NALM6 (cell line): ENCODE results near the gene HPGD.

GRCh38 chr4:173167700-173168395 is 763 bp upstream of the GALNT7 start:
- PRO-cap, result bidirectional peak, plus-strand start at chr4:173168276, minus-strand start at chr4:173168215

DNA sequence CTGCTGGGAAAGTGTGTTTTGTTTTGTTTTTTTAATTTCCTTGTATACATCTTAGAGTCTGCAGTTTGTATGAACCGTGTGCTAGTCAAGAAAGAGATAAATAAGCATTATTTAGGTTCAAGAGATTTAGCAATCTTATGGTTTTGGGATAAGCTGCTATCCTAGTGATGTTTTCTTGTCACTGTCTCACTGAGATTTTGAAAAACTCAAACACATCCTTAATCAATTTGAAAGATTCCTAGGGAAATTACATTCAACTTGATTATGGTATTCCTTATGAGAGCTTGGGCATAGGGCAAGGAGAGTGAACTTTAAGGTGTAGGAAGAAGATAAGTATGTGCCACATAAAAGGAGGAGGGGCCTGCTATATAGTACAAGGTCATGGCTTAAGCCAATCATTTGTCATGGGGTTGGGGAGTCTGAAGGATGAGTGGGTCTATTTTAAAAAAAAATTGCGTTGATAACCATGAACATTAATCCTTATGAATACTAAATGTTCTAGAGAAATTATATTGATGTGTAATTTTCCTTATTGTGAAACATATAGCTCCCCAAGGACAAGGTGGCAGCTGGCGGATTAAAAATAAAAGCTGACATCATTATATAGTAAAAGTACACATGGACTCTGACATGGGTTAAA is 17.2 kb downstream of the GALNT7 start:
- PRO-cap, result no peak

DNA sequence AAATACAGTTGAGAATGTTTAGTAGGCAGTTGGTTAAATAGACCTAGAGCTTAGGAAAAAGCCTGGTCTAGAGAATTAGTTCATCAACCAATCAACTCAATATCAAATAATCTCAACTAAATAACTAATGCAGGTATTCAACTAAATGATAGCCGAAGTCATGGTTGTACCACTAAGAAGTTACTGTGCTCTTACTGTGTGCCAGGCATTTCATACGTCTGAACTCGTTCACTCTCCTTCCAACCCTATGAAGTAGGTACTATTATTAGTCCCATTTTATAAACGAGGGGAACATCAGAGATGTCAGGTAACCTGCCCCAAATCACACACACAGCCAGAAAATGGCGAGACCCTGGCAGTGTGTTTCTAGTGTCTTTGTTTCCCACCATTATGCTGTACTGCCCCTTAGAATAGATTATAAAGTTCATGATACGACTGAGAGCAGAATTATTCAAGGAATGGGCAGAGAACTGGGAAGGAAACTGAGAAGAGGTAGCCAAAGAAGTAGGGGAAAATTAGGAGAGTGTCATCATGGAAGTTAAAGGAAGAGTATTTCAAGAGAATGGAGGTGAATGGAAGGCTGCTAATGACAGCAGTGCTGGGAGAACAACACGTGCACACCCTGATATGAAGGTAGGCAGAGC is 1.7 kb upstream of the SCRG1 start:
- PRO-cap, result no peak

- PRO-cap, result no peak
These were observed 17.2 kb upstream of the SCRG1 start for GRCh38 chr4:173415935-173416646.

GRCh38 chr4:173507788-173508887 is 21.9 kb downstream of the HAND2 start:
- PRO-cap, result no peak

DNA sequence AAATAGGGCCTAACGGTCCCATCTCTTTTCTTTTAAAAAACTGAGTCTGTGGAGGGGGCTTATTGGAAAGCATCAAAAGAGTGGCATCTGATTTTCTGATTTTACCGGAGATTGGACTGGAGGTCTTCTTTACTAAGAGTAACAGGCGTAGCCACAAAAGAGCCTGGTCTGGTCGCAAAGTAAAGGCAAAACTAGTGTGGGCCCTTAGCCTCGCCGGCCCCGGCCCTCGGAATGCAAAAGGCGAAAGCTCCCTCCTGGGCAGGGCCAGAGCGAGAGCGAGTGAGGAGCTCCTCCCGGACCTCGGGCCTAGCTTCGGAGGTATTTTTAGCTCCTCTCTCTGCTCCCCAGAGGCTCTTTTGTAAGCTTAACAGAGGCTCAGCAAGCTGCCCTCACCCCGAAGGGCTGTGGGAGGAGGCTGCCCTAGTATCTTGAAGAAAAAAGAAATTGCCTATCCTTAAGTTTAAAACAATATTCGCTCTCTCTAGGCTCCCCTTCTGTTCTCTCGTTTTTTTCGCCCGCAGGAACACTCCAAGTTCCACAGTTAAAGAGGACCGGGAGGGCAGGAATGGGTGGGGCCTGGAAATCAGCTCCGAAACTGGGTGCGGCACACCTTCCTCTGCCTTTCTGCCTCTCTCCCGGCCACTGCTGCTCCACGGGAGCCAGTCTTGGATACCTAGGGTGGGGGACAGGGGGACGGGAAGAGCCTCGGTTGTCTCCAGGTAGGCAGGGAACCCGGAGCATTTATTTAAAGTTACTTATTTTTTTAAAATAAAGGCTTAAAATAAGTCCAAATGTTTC is 12.2 kb downstream of the HAND2 start:
- PRO-cap, result no peak

GRCh38 chr4:173521451-173521802 is 8.6 kb downstream of the HAND2 start:
- PRO-cap, result no peak

- PRO-cap, result no peak
These were observed 6.7 kb upstream of the HAND2 start for GRCh38 chr4:173536720-173537176.

DNA sequence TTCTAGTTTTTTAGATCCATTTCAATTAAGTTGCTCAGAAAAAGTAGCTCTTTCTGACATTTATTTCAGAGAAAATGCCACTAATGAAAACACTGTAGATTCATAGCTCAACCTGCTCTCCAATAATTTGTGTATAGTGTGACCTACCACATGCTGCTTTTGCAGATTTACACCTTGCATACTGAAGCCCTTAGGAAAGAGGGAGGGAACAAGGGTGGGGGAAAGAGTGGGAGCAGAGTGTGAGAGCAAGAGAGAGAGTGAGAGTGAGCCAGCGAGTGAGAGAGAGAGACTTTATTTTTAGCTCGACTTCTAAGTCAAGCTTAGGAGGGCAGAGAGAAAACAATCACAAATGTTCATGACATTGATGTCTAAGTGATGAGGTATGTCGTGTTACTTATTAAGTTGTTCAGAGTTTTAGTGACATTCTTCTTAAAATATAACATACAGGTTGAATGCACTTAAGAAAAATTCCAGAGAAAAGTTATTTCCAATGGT is 112.5 kb upstream of the HAND2 start:
- PRO-cap, result no peak

- PRO-cap, result no peak
These were observed 130.8 kb downstream of the FBXO8 start for GRCh38 chr4:174152546-174153191.

DNA sequence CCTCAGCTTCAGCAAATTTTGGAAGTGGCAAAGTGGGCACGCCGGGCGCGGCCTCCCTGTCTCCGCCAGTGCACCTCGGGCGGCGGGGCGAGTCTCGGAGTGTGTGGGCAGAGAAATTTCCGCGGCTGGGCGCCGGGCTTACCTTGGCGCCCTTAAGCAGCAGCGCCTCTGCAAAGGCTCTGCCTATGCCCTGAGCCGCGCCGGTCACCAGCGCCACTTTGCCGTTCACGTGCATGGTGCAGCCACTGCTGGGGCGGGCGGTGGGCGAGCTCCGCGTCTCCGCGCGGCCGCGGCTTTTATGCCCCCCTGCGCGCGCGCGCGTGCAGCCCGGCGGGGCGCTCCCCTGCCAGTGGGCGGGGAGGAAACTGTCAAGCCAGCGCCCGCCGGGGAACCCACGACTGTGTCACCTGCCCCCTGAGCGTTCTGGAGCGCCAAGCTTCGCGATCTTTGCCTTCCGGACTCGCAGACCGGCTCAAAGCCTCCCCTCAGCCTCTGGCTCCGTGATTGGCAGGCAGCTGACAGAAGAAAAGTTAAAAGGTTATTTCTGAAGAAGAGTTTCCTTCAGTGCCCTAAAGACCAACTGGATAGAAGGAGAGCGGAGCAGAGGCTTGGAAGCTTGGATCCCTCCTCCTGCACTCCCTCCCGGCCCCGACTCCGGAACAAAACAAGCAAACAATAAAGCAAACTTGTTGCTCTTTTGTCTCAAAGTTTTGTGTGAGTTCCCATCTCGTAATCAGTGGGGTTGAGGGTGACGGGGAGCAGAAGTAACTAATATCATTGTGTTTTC is at the start of gene HPGD:
TSS of gene HPGD (minus strand) at position 272 of the 787 bp plus-strand sequence.
- PRO-cap, result no peak

GRCh38 chr4:174526480-174526915 is 4.2 kb upstream of the HPGD start:
- PRO-cap, result no peak

GRCh38 chr4:175412137-175412666 is 399.9 kb downstream of the GPM6A start:
- PRO-cap, result no peak

DNA sequence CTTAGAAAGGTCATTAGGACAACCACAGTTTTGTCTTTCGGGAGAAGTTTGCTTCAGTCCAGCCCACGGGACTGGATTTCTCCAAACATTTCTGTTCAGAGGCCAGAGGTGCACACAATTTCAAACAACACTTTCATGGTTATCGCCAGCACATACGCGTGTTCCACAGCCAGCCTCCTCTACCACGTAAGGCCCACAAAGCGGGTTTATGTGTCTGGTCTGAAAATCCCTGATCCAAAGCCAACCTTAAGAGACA is 65.9 kb downstream of the VEGFC start:
- PRO-cap, result no peak

GRCh38 chr4:178322880-178323222 is 880.6 kb upstream of the AGA start:
- PRO-cap, result no peak

- PRO-cap, result no peak
These were observed 64.1 kb upstream of the TENM3 start for GRCh38 chr4:182179047-182179506.

DNA sequence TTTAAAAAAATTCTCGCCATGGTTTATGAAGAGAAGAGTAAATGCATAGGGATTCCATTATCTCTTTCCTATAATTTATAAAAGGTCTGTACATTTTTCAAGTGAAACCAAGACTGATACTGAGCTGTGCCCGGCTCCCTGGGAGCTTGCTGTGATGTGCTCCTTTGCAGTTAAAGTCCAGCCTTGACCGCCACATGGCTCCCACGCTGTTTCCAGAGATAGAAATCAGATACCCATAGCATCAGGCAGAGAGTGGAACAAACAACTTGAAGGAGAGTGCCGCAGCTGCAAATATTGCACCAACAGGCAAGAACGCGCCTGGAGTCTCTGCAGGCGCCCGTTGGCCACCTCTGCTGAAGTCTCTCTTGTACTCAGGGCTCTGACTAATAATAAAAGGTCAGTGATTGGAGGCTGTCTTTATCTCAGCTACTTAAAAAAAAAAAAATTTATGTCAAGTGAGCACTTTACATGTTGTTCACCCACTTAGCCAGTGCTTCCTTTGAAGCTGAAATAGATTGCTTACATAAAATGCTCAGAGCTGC is 31.0 kb upstream of the TENM3 start:
- PRO-cap, result no peak

DNA sequence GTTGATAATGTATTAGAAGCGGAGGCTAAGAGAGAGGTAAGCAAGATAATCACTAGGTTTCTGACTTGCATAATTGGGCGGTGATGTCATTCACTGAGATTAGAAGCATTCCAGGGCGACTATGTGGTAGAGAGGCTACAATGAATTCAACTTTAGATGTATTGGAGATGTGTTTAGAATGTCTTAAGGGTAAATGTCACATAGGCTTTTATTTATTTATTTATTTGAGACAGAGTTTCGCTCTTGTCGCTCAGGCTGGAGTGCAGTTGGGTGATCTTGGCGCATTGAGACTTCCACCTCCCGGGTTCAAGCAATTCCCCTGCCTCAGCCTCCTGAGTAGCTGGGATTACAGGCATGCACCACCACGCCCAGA is 310 bp upstream of the TENM3 start:
- PRO-cap, result no peak

DNA sequence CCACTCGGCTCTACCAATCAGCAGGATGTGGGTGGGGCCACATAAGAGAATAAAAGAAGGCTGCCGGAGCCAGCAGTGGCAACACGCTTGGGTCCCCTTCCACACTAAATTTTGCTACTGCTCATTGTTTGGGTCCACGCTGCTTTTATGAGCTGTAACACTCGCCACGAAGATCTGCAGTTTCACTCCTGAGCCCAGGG is 144.1 kb downstream of the TENM3 start:
- PRO-cap, result no peak

- PRO-cap, result no peak
These were observed 110.7 kb downstream of the DCTD start for GRCh38 chr4:182806107-182807333.